K562 (cell line): ENCODE measurements around a stretch of chr16.

DNA sequence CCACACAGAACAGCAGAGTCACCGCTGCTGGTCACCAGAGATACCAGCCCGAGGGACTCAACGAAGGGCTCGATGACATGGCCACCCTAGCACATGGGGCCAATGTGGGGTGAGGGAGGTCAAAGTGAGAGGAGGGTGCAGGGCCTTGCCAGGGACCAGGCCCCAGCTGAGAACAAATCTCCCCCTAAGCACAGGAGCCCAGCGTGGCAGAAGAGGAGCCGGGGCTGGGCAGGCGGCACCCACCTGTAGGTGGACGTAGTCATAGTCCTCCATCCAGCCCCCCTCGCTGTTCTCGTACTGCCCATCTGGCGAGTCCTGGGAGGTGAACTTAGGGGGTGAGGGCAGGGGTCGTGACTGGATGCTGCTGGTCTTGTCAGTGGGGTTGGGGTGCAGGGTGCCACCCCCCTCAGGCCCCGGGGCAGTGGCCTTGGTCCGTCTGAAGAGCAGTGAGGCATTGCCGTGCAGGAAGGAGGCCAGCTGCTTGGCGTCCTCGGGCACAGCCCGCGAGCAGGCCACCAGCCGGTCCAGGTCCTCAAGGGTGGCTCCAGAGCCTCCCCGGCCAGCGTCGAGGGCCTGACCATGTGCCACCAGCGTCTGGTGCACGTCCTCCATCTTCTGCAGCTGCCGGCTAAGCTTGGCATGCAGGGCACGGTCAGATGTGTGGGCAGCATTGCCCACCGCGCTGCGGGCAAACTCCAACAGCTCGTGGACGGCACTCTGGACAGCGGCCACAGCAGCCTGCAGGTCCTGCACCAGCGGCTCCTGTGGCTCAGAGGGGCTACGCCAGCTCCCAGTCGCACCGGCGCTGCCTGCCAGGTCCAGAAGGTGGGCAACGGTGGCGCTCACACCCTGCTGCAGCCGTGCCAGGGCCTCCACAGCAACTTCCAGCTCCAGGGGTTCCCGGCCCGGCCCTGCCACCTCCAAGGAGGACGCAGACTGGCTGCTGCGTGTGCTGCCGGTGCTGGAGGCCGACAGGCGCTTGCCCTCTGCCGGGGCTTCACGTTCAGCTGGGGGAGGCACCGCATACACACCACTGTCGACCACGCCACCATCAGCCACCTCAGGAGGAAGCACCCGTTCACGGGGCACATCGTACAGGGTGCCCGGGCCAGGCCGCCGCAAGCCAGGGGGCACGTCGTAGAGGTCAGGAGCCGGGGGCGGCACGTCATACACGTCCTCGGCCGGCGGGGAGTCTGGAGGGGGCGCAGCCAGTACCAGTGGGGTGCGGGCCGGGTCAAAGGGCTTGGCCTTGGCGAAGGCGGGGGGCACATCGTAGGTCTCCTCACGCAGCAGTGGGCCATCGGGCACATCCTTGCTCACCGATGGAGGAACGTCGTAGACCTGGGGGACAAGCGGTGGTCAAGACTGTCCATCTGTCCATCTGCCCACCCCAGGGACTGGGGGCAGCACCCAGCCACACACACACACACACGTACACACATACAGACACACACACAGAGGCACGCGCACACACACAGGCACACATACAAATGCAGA, 16.2 kb downstream of the BCAR1 start:
- RAMPAGE, long total RNA = no peak
- RRBS = 96% methylated on average over 21 of the region's 83 CpGs
PRO-cap:
- standard = no peak
- CoPRO, capped RNA only, 2 experiments = no peak in any of the 2 experiments
- CoPRO, capped and uncapped RNA, 2 experiments = no peak in any of the 2 experiments
- CoPRO, uncapped RNA only, 2 experiments = no peak in any of the 2 experiments
CAGE:
- cytosol, long polyA plus RNA = no peak
- long polyA plus RNA = no peak
- nucleolus, long total RNA = no peak
- nucleus, long polyA plus RNA = no peak

GRCh38 chr16:75244025-75244926, 7.1 kb downstream of the BCAR1 start:
- RAMPAGE, long total RNA = no peak
- RRBS = no CpG with 5 or more reads among the region's 11 CpGs
PRO-cap:
- standard = no peak
- CoPRO, capped RNA only, 2 experiments = no peak in any of the 2 experiments
- CoPRO, capped and uncapped RNA, 2 experiments = no peak in any of the 2 experiments
- CoPRO, uncapped RNA only, 2 experiments = no peak in any of the 2 experiments
CAGE:
- cytosol, long polyA plus RNA = no peak
- long polyA plus RNA = no peak
- nucleolus, long total RNA = no peak
- nucleus, long polyA plus RNA = no peak

GRCh38 chr16:75246009-75246206, 5.5 kb downstream of the BCAR1 start:
- RAMPAGE, long total RNA = no peak
- RRBS = no CpG with 5 or more reads among the region's 3 CpGs
PRO-cap:
- standard = no peak
- CoPRO, capped RNA only, 2 experiments = no peak in any of the 2 experiments
- CoPRO, capped and uncapped RNA, 2 experiments = no peak in any of the 2 experiments
- CoPRO, uncapped RNA only, 2 experiments = no peak in any of the 2 experiments
CAGE:
- cytosol, long polyA plus RNA = no peak
- long polyA plus RNA = no peak
- nucleolus, long total RNA = no peak
- nucleus, long polyA plus RNA = no peak

- RAMPAGE, long total RNA = no peak
- RRBS = no CpG with 5 or more reads among the region's 20 CpGs
PRO-cap:
- standard = no peak
- CoPRO, capped RNA only, 2 experiments = no peak in any of the 2 experiments
- CoPRO, capped and uncapped RNA, 2 experiments = no peak in any of the 2 experiments
- CoPRO, uncapped RNA only, 2 experiments = peak in 1 of 2 experiments; most common minus-strand start chr16:75248845 (in 1)
CAGE:
- cytosol, long polyA plus RNA = no peak
- long polyA plus RNA = no peak
- nucleolus, long total RNA = no peak
- nucleus, long polyA plus RNA = no peak
These were observed 2.5 kb downstream of the BCAR1 start for GRCh38 chr16:75248633-75249646.

- RAMPAGE, long total RNA = no peak
- RRBS = no CpG with 5 or more reads among the region's 7 CpGs
PRO-cap:
- standard = no peak
- CoPRO, capped RNA only, 2 experiments = no peak in any of the 2 experiments
- CoPRO, capped and uncapped RNA, 2 experiments = no peak in any of the 2 experiments
- CoPRO, uncapped RNA only, 2 experiments = no peak in any of the 2 experiments
CAGE:
- cytosol, long polyA plus RNA = no peak
- long polyA plus RNA = no peak
- nucleolus, long total RNA = no peak
- nucleus, long polyA plus RNA = no peak
These were observed 36.3 kb upstream of the BCAR1 start for GRCh38 chr16:75287653-75288256.

GRCh38 chr16:75342223-75342654, 90.8 kb upstream of the BCAR1 start:
- RAMPAGE, long total RNA = no peak
- RRBS = no CpG with 5 or more reads among the region's 2 CpGs
PRO-cap:
- standard = no peak
- CoPRO, capped RNA only, 2 experiments = no peak in any of the 2 experiments
- CoPRO, capped and uncapped RNA, 2 experiments = no peak in any of the 2 experiments
- CoPRO, uncapped RNA only, 2 experiments = no peak in any of the 2 experiments
CAGE:
- cytosol, long polyA plus RNA = no peak
- long polyA plus RNA = no peak
- nucleolus, long total RNA = no peak
- nucleus, long polyA plus RNA = no peak

DNA sequence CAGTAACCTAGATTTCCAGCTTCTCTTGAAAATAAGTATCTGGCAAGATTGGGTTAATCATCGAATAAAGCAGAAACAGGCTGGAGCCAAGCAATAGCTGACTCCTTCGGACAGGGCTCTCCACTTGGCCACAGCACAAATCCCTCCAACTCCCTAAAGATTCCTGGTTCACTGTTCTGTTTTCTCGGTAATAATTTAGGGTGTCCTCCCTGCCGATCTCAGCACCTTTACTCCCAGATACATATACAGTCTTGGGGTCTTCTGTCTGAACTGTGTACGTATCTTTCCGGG, 8.9 kb upstream of the CFDP1 start:
- RAMPAGE, long total RNA = no peak
- RRBS = no CpG with 5 or more reads among the region's 6 CpGs
PRO-cap:
- standard = no peak
- CoPRO, capped RNA only, 2 experiments = no peak in any of the 2 experiments
- CoPRO, capped and uncapped RNA, 2 experiments = no peak in any of the 2 experiments
- CoPRO, uncapped RNA only, 2 experiments = no peak in any of the 2 experiments
CAGE:
- cytosol, long polyA plus RNA = no peak
- long polyA plus RNA = no peak
- nucleolus, long total RNA = no peak
- nucleus, long polyA plus RNA = no peak

DNA sequence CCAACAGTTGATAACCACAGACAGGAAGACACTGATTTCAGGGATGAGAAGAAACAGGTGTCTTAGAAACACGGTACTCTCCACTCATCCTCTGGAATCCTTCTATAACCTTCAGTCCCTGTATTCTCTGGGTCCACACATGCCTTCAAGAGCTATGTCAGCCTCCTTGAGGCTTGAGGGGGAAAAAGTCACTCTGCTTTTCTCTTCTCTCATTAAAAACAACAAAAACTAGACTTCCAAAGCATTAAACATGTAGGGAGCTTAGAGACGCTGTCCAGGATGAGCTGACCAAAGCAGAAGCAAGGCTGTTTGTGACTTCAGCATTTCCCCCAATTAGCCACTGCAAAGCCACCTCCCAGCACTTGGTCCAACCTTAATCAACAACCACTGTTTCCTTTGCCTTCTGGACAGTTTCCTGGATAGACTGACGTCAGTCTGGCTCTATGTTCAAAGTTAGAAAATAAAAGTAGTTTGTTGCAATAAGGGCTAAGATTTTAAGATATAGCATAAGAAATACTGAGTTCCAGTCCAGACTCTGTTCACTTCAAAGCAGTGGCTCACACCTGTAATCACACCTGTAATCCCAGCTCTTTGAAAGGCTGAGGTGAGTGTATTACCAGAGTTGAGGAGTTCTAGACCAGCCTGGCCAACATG, 3.1 kb downstream of the TMEM231 start:
- RAMPAGE, long total RNA = no peak
- RRBS = no CpG with 5 or more reads among the region's 3 CpGs
PRO-cap:
- standard = no peak
- CoPRO, capped RNA only, 2 experiments = no peak in any of the 2 experiments
- CoPRO, capped and uncapped RNA, 2 experiments = no peak in any of the 2 experiments
- CoPRO, uncapped RNA only, 2 experiments = no peak in any of the 2 experiments
CAGE:
- cytosol, long polyA plus RNA = no peak
- long polyA plus RNA = no peak
- nucleolus, long total RNA = no peak
- nucleus, long polyA plus RNA = no peak

DNA sequence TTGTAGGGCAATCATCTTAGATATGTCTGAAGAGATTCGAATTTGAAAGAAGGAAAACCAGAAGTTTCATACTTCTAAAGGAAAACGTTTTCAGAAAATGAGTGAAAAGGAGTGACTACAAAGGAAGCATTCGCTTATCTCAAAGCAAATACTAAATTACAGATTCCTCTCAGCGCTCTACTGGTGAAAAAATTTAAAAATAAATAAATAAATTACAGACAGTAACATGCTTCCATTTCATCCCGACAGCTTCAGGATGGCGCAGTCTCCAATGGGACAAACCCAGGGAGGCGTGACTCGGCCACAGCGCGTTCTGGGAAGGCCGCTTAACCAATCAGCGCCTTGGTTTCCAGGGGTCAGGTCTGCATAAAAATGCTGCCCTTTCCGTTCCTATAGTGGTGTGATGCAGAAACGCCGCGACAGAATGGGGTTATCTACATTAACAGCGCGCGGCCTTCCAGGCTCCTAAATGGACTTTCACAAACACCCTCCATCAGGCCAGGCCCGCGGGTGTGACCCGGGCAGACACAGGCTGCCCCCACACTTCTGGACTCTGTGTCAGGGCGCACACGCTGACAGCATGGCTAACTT, 958 bp downstream of the TMEM231 start:
- RAMPAGE, long total RNA = no peak
- RRBS = 1% methylated on average over 2 of the region's 24 CpGs
PRO-cap:
- standard = bidirectional peak, plus-strand start at position 419 of the sequence, minus-strand start at position 253 of the sequence
- CoPRO, capped RNA only, 2 experiments = peak in 2 of 2 experiments; most common plus-strand start position 419 of the sequence (in 2); most common minus-strand start position 270 of the sequence (in 1)
- CoPRO, capped and uncapped RNA, 2 experiments = peak in 1 of 2 experiments; most common plus-strand start position 482 of the sequence (in 1); most common minus-strand start position 269 of the sequence (in 1)
- CoPRO, uncapped RNA only, 2 experiments = peak in 2 of 2 experiments; most common plus-strand start position 395 of the sequence (in 1); most common minus-strand start position 123 of the sequence (in 1)
CAGE:
- cytosol, long polyA plus RNA = no peak
- long polyA plus RNA = no peak
- nucleolus, long total RNA = no peak
- nucleus, long polyA plus RNA = no peak

GRCh38 chr16:75627280-75628247, 4.5 kb upstream of the ADAT1 start:
- RAMPAGE, long total RNA = no peak
- RRBS = no CpG with 5 or more reads among the region's 5 CpGs
PRO-cap:
- standard = no peak
- CoPRO, capped RNA only, 2 experiments = no peak in any of the 2 experiments
- CoPRO, capped and uncapped RNA, 2 experiments = no peak in any of the 2 experiments
- CoPRO, uncapped RNA only, 2 experiments = no peak in any of the 2 experiments
CAGE:
- cytosol, long polyA plus RNA = no peak
- long polyA plus RNA = no peak
- nucleolus, long total RNA = no peak
- nucleus, long polyA plus RNA = no peak

- RAMPAGE, long total RNA = no peak
- RRBS = no CpG with 5 or more reads among the region's 21 CpGs
PRO-cap:
- standard = no peak
- CoPRO, capped RNA only, 2 experiments = no peak in any of the 2 experiments
- CoPRO, capped and uncapped RNA, 2 experiments = no peak in any of the 2 experiments
- CoPRO, uncapped RNA only, 2 experiments = no peak in any of the 2 experiments
CAGE:
- cytosol, long polyA plus RNA = no peak
- long polyA plus RNA = no peak
- nucleolus, long total RNA = no peak
- nucleus, long polyA plus RNA = no peak
These were observed 36.9 kb downstream of the SYCE1L start for GRCh38 chr16:77236094-77236521.

- RAMPAGE, long total RNA = no peak
- RRBS = no CpG with 5 or more reads among the region's 18 CpGs
PRO-cap:
- standard = no peak
- CoPRO, capped RNA only, 2 experiments = no peak in any of the 2 experiments
- CoPRO, capped and uncapped RNA, 2 experiments = no peak in any of the 2 experiments
- CoPRO, uncapped RNA only, 2 experiments = no peak in any of the 2 experiments
CAGE:
- cytosol, long polyA plus RNA = no peak
- long polyA plus RNA = no peak
- nucleolus, long total RNA = no peak
- nucleus, long polyA plus RNA = no peak
These were observed 541.2 kb downstream of the WWOX start for GRCh38 chr16:78640417-78641231.

DNA sequence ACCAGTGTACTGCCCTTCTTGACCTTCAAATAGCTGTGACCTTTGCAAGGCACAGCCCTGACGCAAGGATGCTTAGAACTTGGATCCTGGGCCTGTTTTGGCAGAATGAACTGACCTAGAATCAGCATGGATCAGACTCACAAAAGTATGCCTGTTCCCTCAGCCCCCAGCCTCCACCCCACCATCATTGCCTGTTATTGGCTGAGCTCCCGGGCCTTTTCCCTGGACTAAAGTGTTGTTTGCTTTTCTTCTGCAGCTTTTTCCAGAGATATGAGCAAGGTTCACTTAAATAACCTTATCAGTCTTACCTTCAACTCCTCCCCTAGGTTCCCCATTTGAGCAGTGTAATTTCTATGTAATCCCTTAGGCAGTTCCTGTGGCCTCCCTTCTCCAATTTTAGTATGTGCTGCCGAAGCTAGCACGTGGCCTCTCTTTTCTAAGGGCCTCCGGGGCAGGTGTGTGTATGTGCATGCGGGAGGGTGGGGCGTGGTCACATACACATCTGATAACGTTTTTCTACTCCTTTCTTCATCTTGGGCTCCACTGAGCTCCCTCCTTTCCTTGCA, 347.3 kb downstream of the MAF start:
- RAMPAGE, long total RNA = no peak
- RRBS = no CpG with 5 or more reads among the region's 8 CpGs
PRO-cap:
- standard = no peak
- CoPRO, capped RNA only, 2 experiments = no peak in any of the 2 experiments
- CoPRO, capped and uncapped RNA, 2 experiments = no peak in any of the 2 experiments
- CoPRO, uncapped RNA only, 2 experiments = no peak in any of the 2 experiments
CAGE:
- cytosol, long polyA plus RNA = no peak
- long polyA plus RNA = no peak
- nucleolus, long total RNA = no peak
- nucleus, long polyA plus RNA = no peak

DNA sequence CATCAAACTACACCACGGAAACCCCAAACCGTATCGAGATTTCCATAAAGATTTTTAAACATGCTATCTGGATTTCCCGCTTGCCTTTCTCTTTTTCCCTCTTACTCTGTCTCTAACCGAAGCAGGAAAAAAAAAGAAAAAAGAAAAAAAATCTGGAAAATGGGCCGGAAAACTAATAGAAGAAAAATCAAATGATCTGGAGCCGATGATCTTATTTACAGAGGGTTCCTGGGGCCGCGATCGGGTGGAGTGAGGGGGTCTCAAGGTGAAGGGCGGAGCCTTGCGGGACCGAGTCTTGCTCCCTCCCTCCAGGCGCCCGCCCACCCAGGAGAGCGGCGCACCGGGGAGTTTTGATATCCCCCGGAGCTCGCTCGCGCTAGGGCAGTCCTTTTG, 11.2 kb downstream of the MAF start:
- RAMPAGE, long total RNA = no peak
- RRBS = no CpG with 5 or more reads among the region's 22 CpGs
PRO-cap:
- standard = no peak
- CoPRO, capped RNA only, 2 experiments = no peak in any of the 2 experiments
- CoPRO, capped and uncapped RNA, 2 experiments = no peak in any of the 2 experiments
- CoPRO, uncapped RNA only, 2 experiments = no peak in any of the 2 experiments
CAGE:
- cytosol, long polyA plus RNA = no peak
- long polyA plus RNA = no peak
- nucleolus, long total RNA = no peak
- nucleus, long polyA plus RNA = no peak

- RAMPAGE, long total RNA = no peak
- RRBS = no CpG with 5 or more reads among the region's 14 CpGs
PRO-cap:
- standard = no peak
- CoPRO, capped RNA only, 2 experiments = no peak in any of the 2 experiments
- CoPRO, capped and uncapped RNA, 2 experiments = no peak in any of the 2 experiments
- CoPRO, uncapped RNA only, 2 experiments = no peak in any of the 2 experiments
CAGE:
- cytosol, long polyA plus RNA = no peak
- long polyA plus RNA = no peak
- nucleolus, long total RNA = no peak
- nucleus, long polyA plus RNA = no peak
These were observed 1.5 kb upstream of the MAF start for GRCh38 chr16:79602056-79602508.

DNA sequence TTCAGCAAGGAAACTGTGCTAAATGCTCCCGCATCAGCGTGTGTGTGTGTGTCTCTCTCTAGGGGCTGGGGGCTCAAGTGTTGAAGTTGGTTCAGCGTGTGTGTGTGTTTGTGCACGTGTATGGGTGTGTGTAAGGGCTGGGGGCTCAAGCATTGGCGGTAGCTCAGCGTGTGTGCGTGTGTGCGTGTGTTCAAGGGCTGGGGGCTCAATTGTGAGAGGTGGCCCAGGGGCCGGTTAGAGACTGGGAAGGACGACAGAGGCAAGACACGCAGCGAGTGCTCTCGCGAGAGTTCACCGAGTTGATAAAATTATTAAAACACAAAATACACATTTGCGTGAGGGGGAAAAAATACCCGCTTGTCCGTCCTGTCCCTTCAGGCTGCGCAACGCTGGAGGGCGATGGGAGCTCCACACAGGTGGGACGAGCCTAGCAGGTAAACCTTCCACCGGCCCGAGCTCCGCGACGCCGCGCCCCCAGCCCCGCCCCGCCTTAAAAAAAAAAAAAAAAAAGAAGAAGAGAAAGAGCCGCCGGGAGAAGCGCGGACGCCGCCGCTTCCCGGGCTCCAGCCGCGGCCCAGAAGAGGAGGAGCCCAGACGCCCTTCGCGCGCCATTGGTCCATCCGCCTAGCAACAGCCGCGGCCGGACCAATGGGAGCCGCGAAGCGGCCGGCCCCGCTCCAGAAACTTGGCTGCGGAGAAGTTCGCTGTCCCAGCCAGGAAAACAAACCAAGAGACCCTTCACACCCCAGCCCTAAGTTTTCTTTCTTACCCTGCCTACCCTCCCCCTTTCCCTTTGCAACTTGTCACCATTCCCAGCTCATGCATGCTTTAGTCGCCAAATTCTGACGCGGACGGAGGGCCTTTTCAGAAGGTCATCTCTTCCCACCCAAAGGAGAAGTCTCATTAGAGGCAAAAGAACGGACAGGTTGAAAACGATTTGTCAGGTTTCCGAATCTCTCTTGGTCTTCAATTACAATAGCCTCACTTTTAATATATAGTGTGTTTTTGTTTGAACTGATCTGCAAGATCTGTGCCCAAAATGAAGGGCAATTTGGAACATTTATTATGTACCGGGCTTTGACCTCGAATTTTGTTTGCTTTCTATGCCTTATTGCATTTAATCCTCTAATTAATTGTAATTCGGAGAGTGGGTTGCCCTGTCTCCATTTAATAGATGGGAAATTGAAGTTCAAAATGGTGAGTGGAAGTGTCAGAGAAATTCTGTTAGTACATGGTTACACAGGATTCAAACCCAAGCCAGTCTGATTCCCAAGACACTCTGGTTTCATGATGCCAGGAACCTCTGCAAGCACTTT, 170.0 kb upstream of the MAF start:
- RAMPAGE, long total RNA = no peak
- RRBS = 2% methylated on average over 11 of the region's 66 CpGs
PRO-cap:
- standard = bidirectional peak, plus-strand start at position 237 of the sequence, minus-strand start at position 211 of the sequence; bidirectional peak, plus-strand start at position 377 of the sequence, minus-strand start at position 470 of the sequence; bidirectional peak, plus-strand start at position 658 of the sequence, minus-strand start at position 583 of the sequence
- CoPRO, capped RNA only, 2 experiments = peak in 2 of 2 experiments; most common plus-strand start position 658 of the sequence (in 2); most common minus-strand start position 249 of the sequence (in 2)
- CoPRO, capped and uncapped RNA, 2 experiments = peak in 2 of 2 experiments; most common plus-strand start position 658 of the sequence (in 2); most common minus-strand start position 465 of the sequence (in 1)
- CoPRO, uncapped RNA only, 2 experiments = peak in 1 of 2 experiments; most common plus-strand start position 680 of the sequence (in 1); most common minus-strand start position 465 of the sequence (in 1)
CAGE:
- cytosol, long polyA plus RNA = no peak
- long polyA plus RNA = no peak
- nucleolus, long total RNA = no peak
- nucleus, long polyA plus RNA = no peak

DNA sequence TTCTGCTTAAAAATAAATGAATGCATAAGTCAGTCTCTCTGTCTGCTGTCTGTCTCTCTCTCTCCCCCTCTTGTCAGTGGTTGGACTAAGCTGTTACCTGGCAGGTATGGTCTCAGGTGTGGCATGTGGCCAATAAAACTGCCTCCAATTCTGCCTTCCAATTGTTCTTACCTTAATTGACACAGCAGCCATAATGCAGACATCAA, 78.7 kb upstream of the CDYL2 start:
- RAMPAGE, long total RNA = no peak
PRO-cap:
- standard = no peak
- CoPRO, capped RNA only, 2 experiments = no peak in any of the 2 experiments
- CoPRO, capped and uncapped RNA, 2 experiments = no peak in any of the 2 experiments
- CoPRO, uncapped RNA only, 2 experiments = no peak in any of the 2 experiments
CAGE:
- cytosol, long polyA plus RNA = no peak
- long polyA plus RNA = no peak
- nucleolus, long total RNA = no peak
- nucleus, long polyA plus RNA = no peak